Right cardiac atrium (tissue), 1 donor: ENCODE measurements around the genes MTMR8 and IGBP1.

GRCh38 chrX:63732410-63733335, 52.3 kb downstream of the ARHGEF9 start:
- PRO-cap: no peak

DNA sequence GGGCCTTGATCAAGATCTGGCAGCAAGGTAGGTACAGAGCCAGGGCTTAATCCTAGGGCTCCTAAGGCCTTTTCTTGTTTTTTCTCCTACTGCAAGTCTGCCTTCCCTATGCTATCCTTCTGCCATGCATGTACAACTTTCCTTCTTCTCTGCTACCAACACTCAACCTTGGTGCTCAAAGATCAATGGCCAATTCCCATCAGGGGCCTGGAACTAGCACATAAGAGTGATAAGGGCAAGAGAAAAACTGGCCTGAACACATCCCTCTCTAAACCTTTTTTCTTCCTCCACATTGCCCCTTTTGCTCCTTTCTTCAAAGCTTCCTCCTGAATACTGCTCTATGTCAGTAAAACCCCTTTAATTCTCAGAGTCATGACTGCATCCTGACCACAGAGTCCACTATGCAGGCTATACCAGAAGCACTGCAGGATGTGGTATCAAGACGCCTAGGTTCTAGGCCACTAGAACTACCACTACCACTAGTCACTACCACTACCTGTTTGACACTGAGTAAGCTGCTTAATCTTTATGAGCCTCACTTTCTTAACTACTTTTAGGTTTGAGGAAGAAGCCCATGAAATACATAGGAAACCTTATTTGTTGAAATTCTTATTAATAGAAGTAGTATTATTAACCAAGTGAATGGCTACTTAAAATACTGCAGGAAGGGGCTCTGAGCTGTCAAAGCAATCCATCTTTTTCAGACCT, 38.8 kb downstream of the ARHGEF9 start:
- PRO-cap: no peak

DNA sequence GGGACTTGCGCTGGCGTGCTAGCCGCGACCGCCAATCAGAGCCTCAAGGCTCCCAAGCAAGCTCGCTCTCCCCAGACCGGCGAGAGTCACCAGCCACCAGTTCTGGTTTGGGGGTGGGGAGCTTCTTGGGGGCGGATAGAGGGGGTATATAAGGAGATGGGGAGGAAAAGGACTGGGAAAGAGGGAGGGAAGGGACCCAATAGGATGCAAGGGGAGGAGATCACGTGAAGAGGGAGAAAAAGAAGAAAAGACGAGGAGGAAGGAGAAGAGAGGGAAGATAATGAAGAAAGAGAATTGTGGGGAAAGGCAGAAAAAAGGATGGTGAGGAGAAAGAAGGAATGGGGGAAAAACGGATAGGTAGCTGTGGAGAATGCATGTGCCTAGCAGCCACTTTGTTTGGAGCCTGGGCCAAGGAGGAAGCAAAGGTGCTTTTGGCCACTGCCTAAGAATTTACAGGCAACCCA, 29.7 kb downstream of the ARHGEF9 start:
- PRO-cap: bidirectional peak, plus-strand start at position 74 of the sequence, minus-strand start outside the sequence

- PRO-cap: no peak
Measured at GRCh38 chrX:64370141-64370504, 25.1 kb downstream of the MTMR8 start.

DNA sequence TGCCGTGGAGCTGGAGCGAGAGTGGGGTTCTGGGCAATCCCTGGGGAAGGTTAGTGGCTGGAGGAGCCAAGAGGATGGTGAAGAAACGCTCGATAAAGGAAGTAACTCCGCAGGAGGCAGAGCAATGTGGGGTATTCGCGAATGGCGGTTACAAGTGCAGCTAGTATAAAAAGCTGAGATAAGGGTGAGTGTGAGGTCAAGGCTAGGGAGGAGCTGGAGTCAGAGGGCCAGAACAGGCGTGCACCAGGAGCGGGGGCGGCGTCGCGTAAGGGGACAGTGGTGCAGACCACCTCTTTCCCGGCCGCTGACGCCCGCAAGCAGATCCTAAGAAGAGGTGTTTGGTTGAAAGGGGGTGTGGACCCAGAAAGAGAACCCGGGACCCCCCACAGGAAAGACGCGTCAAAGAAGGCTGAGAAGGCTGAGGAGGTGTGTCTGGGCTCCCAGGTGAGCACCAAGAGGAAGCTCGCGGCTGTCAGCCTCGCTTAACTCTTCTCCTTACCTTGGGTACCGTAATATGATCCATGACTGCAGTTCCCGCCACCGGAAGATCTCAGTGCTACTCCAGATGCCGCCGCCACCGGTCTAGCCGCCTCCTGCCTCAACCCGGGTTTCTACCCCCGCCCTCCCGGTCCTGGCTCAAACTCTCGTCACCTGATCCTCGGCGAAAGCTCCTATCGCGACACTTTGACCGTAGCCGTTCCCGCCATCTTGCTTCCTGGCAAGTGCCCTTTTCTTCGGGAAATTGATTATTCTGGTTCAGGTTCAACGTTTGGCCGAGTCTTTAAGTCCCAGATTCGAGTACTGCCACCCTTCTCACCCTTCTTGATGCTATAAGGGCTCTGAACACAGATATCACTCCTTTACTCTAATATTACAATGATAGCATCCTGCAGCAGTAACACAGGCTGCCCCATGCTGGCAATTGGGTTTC, at the start of gene MTMR8:
TSS of gene MTMR8 (minus strand) at position 612 of the 931 bp plus-strand sequence.
- PRO-cap: unidirectional peak, minus-strand start at position 584 of the sequence; unidirectional peak, minus-strand start at position 613 of the sequence

DNA sequence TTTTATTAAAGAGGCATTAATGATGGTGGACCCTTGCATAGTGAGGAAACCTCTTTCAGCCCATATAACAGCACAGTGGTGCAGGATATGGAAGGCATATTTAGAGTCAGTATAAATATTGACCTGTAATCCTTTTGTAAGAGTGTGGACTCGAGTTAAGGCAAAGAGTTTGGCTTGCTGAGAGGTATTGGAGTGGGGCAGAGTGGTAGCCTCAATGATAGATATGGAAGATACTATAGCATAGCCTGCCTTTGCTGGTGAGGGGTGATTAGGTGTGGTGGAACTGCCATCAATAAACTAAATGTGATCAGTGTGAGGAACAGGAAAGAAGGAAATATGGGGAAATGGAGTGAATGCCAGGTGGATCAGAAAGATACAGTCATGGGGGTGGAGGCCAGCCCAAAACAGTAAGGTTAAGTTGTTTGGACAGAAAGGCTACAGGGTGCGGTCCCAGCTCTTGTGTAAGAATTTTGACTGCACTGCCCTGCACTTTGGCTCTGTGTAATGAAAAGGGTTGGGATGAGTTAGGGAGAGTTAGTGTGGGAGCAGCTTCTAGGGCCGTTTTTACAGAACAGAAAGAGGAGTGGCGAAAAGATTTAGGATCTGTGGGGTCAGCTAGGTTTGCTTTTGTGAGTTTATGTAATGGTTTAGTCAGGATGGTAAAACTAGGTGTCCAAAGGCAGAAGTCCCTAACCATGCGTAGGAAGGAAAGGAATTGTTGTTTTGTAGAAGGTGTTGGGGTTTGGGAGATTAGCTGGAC, 96.5 kb downstream of the ZC3H12B start:
- PRO-cap: no peak

DNA sequence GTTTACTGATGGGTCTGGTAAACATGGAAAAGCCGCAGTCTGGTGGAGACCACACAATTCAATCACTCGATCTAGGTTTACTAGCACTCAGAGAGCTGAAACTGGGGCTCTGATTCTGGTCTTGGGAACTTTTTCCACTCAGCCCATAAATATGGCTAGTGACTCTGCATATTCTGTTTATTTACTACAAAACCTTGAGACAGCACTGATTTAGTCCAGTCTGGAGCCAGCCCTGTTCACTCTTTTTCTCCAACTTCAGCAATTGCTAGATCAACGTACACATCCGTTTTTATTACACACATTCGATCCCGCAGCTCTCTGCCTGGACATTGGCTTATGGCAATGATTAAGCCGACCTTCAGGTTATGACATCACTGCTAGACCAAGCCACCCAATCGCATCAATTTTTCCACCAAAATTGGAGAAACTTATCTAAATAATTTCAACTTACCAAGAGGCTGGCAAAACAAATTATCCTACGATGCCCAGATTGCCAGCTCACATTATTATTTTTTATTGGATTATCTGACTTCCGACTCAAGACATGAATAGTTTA, 163.2 kb downstream of the ZC3H12B start:
- PRO-cap: no peak

DNA sequence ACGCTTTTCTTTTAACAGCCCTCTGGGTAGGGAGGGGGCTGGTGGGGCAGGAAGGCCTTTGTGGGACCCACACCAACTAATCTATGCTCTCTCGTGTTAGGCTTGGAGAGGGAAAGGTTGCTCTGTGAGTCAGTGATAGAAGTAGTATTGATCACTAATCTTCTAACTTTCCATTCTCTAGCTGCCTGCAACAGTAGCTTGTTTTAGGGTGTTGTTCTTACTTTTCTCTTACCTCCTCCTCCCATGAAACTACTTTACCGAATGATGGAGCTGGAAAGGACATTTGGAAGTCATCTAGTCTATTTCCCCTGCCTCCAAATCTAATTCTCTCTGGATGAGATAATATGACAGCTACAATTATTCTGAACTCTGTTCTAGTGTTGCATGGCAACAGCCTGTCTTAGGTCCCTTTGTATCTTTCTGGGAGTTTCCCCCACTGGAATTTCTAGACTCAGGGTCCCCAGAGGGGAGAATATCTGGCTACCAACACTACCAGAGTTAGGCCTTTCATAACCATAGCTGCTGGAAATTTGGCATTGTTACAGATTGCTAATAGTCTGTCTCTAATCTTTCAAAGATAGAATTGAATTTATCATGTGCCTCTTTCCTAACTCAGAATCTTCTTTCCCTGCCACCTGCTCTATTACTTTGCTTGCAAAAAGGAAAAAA, 4.4 kb downstream of the MSN start:
- PRO-cap: no peak

DNA sequence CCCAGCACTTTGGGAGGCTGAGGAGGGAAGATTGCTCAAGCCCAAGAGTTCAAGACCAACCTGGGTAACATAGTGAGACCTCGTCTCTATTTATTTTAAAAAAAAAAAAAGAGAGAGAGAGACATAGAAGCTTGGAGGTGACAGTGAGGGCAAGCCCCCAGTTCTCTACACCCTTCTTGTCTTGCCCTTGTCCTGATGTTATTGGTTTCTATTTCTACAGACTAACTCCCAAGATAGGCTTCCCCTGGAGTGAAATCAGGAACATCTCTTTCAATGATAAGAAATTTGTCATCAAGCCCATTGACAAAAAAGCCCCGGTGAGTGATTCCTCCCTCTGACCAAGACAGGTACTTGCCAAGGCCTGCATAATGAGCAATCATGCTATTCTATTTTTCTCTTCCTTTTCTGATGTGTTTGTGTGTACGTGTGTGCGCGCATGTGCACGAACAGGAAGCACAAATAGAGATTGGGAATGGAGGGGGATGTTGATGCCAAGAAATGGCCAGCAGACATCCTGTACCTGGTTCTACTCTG, 65.6 kb downstream of the MSN start:
- PRO-cap: no peak

DNA sequence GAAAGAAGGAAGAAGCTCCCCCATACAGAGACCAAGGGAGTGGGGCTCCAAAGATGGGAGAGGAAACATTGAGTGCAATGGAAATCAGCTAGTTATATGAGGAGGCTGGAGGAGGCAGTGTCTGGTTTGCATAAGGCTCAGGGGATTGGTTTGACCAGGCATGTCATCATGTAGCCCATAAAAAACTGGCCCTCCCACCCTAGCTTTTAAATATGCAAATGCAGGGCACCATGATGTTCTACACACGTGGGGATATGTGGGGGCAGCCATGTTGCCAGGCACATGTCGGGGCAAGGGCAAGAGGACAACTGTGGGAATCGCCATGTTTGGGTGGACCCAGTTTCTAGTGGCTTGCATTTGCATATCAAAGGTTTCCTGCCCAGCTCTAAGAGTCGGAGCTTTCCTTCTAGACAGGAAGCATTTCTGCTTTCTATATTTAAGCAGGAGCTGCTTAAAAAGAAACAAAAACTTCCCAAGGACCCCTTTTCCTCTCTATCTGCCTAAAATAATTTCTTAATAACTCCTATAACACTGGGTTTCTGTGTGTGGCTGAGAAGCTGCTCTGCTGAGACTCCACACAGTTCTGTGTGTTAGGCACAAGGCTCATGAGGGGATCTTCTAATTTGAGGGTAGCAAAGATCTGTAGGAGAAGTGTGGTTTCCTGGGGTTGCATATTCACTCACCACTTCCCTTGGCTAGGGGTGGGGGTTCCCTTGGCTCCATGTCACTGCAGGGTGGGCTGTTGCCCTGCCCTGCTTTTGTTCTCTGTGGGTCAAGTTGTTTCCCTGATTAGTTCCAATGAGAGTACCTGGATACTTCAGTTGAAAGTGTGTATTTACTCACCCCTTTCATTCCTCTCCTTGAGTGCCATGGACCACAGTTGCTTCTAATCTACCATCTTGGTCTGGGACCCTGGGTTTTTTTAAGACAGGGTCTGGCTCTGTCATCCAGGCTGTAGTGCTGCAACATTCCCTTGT, 113.5 kb downstream of the VSIG4 start:
- PRO-cap: no peak

DNA sequence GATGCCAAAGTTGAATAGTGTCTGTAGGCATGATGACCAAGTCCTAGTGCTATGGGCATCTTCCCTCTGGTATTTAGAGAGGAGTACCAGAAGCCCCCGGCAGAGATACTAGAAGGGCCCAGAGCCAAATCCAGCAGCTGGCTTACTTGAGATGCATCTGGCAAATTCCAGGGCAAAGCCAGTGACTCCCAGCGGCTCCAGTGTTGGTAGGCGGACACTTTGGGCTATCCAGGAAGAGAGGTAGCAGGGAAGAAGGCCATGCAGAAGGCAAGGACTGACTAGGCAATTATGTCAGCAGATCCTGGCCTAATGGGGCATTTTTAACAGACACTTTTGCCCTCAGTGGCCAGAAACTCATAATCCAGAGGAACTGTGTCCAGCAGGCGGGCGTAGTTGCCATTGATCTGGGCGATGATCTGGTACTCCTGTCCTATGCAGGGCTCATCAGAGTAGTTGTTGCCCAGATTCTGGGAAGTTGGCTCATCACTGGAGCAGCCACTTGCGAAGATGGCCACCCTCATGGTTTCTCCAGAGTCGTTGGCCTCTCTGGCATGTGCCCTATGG, 17.9 kb downstream of the VSIG4 start:
- PRO-cap: no peak

GRCh38 chrX:66052196-66052434, 12.2 kb upstream of the VSIG4 start:
- PRO-cap: no peak

- PRO-cap: no peak
Measured at GRCh38 chrX:68538642-68539189, 39.9 kb downstream of the YIPF6 start.

GRCh38 chrX:68827861-68828273, 954 bp upstream of the EFNB1 start:
- PRO-cap: unidirectional peak, plus-strand start at chrX:68828109

GRCh38 chrX:68929523-68929894, 100.7 kb downstream of the EFNB1 start:
- PRO-cap: no peak

- PRO-cap: no peak
Measured at GRCh38 chrX:69027319-69028196, 137.7 kb downstream of the PJA1 start.

- PRO-cap: no peak
Measured at GRCh38 chrX:69161775-69162588, 3.3 kb downstream of the PJA1 start.

- PRO-cap: no peak
Measured at GRCh38 chrX:69616920-69617177, 936 bp downstream of the EDA start.

- PRO-cap: bidirectional peak, plus-strand start at chrX:70133460, minus-strand start at chrX:70133350
Measured at GRCh38 chrX:70132955-70133569, at the start of gene IGBP1. IGBP1 (plus strand) TSS chrX:70133447.

GRCh38 chrX:70433843-70434978, 10.4 kb upstream of the DLG3 start:
- PRO-cap: bidirectional peak, plus-strand start at chrX:70434028, minus-strand start at chrX:70433955; bidirectional peak, plus-strand start at chrX:70434659, minus-strand start at chrX:70434447